Stomach (tissue), 7 donors: Measurements from ENCODE around the gene TMED10.

DNA sequence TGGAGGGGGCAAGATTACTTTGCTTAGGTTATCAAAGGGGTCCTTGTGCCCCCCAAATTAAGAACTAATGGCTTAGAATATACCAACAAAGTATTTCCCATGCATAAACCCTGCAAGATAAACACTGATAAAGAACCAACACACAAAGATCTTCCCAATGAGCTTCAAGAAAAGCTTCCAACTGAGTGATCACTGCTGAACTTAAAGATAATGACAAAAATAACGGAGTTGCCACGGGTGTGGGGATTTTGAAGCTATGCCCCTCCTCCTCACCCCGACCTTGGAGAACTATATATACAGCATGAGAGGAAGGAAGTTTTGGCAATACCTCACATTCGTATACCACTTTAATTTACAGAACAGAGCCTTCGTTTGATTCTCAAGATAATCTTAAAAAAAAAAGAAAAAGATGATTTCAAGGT is 824 bp downstream of the NEK9 start:
- PRO-cap, result no peak
- RAMPAGE, long total RNA, 5 experiments, result no peak in any of the 5 experiments
- RRBS, result no CpG with 5 or more reads among the region's 5 CpGs

GRCh38 chr14:75175844-75176742 is at the start of gene TMED10:
Gene TMED10, minus strand, starts transcription at chr14:75176612.
- PRO-cap, result bidirectional peak, plus-strand start at chr14:75176193, minus-strand start at chr14:75176122; unidirectional peak, minus-strand start at chr14:75176612
- RAMPAGE, long total RNA, 5 experiments, result start-site peak on the minus strand in 5 of 5 experiments, at chr14:75176472-75176637 at its widest, 26 to 4,513 reads per replicate
- RRBS, result 2% methylated on average over 13 of the region's 57 CpGs

GRCh38 chr14:75204018-75204651 is 27.7 kb upstream of the TMED10 start:
- PRO-cap, result no peak
- RAMPAGE, long total RNA, 5 experiments, result no peak in any of the 5 experiments
- RRBS, result no CpG with 5 or more reads among the region's 5 CpGs

- PRO-cap, result unidirectional peak, minus-strand start at chr14:75224006
- RAMPAGE, long total RNA, 5 experiments, result no peak in any of the 5 experiments
- RRBS, result no CpG with 5 or more reads among the region's 5 CpGs
Observed at GRCh38 chr14:75223649-75224176, 47.3 kb upstream of the TMED10 start.

DNA sequence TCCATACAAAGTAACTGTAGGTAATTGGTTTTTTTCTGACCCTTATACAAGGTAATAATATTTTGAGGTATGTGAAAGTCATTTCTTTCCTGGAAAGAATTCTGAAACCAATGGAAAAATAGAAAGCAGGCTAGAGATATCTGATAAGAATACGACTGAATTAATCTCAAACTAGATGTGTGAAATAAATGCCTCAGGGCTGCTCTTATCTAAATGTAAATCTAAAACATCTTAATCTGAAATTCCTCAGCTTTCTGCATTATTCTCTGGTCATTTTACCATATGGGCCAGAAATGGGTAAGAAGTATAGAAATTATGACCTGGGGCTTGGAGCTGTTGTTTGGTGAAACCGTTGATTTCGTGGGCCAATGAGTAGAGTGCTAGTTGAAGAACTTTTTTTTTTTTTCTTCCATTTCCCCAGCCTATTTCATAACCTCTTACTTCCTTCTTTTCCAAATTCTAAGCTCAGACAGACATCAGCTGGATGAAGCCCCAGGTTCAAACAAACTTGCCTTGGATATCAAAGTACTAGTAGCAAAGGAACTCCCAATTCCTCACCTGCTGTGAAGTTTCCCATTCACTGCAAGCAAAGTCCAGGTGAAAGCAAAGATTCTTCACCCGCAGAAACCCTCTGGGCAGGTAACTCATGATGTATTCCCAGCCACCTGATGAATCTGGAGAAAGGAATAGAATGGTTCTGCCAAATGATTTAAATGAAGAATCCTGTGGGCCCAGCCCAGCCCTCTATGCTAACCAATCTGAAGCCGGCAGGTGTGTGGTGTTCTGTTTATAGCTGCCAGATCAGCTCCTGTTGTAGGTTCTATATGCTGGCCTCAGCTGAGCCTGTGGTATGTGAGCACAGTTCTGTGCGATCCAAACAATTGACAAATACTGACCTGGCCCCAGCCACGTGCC is 9.7 kb upstream of the FOS start:
- PRO-cap, result unidirectional peak, plus-strand start at position 472 of the sequence
- RAMPAGE, long total RNA, 5 experiments, result no peak in any of the 5 experiments
- RRBS, result no CpG with 5 or more reads among the region's 7 CpGs

- PRO-cap, result bidirectional peak, plus-strand start at chr14:75282307, minus-strand start at chr14:75282254
- RAMPAGE, long total RNA, 5 experiments, result no peak in any of the 5 experiments
- RRBS, result no CpG with 5 or more reads among the region's 7 CpGs
Observed at GRCh38 chr14:75281751-75282672, 3.4 kb downstream of the FOS start.

- PRO-cap, result bidirectional peak, plus-strand start at chr14:75315315, minus-strand start at chr14:75315195
- RAMPAGE, long total RNA, 5 experiments, result no peak in any of the 5 experiments
- RRBS, result no CpG with 5 or more reads among the region's 4 CpGs
Observed at GRCh38 chr14:75315130-75315540, 36.5 kb downstream of the FOS start.

GRCh38 chr14:75341440-75342012 is 62.9 kb downstream of the FOS start:
- PRO-cap, result no peak
- RAMPAGE, long total RNA, 5 experiments, result no peak in any of the 5 experiments

GRCh38 chr14:75899751-75900035 is 82.1 kb downstream of the TGFB3 start:
- PRO-cap, result no peak
- RAMPAGE, long total RNA, 5 experiments, result no peak in any of the 5 experiments
- RRBS, result no CpG with 5 or more reads among the region's 1 CpG

DNA sequence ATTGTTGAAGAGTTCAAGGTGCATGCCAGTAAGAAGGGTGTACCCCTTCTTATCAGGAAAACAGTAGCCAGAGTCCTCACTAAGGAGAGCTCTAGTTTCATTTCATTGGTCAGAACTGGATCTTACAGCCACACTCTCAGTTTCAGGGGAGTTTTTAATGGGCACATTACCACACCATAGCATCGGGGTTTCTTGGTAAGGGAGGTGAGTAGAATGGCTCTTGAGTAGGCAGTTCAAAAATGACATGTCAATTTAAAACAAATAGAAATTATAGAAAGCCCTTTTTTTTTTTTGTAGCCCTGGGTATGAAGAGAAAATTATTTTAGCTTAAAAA is 8.2 kb downstream of the IFT43 start:
- PRO-cap, result no peak
- RAMPAGE, long total RNA, 5 experiments, result no peak in any of the 5 experiments
- RRBS, result no CpG with 5 or more reads among the region's 1 CpG

DNA sequence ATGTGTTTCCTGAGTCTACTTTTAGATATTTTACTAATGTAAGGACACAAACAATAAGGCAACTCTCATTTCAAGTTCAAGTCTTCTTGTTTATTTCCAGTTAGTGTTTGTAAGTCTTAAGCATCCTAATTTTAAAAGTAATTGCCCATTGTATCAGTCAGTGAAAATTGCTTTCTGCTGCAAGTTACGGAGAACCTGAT is 100.4 kb downstream of the ESRRB start:
- PRO-cap, result no peak
- RAMPAGE, long total RNA, 5 experiments, result no peak in any of the 5 experiments
- RRBS, result no CpG with 5 or more reads among the region's 1 CpG

DNA sequence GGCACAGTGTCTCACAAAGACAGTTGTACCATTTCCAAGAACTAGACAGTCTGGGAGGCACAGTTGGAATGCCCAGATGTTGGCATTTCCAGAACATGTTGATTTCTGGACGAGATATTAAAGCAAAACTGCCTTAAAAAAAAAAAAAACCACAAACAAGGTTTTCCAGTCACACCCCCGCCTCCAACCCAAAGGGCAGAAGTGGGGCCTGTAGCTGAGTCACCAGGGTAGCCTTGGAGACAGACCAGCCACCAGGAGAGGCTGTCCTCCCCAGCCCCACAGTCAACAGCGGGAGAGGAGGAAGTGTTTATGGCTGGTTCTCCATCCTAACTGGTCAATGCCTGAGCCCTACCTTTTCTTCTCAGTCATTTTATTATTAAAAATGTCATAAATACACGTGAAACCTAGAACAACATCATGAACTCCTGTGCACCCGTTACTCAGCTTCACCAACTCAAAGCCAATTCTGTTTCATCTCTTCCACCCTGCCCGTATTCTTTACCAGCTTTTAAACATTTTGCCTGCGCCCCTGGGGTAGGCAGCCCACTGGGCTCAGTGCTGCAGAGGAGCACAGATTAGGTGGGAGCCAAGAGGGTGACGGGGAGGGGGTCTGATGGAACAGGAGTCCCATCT is 12.3 kb downstream of the VASH1 start:
- PRO-cap, result no peak
- RAMPAGE, long total RNA, 5 experiments, result no peak in any of the 5 experiments
- RRBS, result no CpG with 5 or more reads among the region's 8 CpGs

- PRO-cap, result bidirectional peak, plus-strand start at chr14:76918979, minus-strand start at chr14:76918654
- RAMPAGE, long total RNA, 5 experiments, result no peak in any of the 5 experiments
- RRBS, result no CpG with 5 or more reads among the region's 19 CpGs
Observed at GRCh38 chr14:76917456-76918780, 91.7 kb downstream of the LRRC74A start.

DNA sequence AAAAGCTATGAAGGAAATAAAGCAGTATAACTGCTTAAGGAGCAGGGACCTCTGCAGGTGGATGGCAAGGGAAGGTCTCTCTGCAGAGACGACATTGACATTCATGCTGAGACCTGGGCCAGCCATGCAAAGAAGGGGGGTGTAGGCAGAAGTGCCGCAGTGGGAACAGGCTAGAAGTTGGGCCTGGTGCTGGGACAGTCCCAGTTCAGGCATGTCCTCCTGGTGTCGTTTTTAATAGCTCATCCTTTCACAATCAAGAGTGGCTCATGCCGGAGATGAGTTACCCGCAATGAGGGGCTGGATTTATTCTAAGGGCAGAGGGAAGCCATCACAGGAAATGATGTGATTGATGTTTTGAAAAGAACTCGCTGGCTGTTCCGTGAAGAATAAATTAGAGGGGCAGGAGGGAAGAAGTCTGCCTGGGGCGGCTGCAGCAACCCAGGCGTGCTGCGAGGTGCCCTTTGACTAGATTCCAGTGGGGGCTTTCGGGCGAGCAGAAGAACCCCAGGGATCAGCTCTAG is 72.6 kb downstream of the IRF2BPL start:
- PRO-cap, result no peak
- RAMPAGE, long total RNA, 5 experiments, result no peak in any of the 5 experiments
- RRBS, result no CpG with 5 or more reads among the region's 12 CpGs

DNA sequence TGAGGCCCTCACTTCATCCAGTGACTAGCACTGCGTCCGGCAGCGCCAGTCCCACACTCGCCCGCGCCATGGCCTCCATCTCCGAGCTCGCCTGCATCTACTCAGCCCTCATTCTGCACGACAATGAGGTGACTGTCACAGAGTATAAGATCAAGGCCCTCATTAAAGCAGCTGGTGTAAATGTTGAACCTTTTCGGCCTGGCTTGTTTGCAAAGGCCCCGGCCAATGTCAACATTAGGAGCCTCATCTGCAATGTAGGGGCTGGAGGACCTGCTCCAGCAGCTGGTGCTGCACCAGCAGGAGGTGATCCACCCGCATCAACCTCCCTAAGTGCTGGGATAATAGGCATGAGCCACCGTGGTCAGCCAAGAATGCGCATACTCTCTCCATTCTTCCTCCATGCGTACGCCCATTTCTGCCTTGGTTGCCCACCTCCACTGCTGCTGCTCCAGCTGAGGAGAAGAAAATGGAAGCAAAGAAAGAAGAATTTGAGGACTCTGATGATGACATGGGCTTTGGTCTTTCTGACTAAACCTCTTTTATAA is 59.8 kb downstream of the IRF2BPL start:
- PRO-cap, result no peak
- RAMPAGE, long total RNA, 5 experiments, result no peak in any of the 5 experiments
- RRBS, result no CpG with 5 or more reads among the region's 16 CpGs

DNA sequence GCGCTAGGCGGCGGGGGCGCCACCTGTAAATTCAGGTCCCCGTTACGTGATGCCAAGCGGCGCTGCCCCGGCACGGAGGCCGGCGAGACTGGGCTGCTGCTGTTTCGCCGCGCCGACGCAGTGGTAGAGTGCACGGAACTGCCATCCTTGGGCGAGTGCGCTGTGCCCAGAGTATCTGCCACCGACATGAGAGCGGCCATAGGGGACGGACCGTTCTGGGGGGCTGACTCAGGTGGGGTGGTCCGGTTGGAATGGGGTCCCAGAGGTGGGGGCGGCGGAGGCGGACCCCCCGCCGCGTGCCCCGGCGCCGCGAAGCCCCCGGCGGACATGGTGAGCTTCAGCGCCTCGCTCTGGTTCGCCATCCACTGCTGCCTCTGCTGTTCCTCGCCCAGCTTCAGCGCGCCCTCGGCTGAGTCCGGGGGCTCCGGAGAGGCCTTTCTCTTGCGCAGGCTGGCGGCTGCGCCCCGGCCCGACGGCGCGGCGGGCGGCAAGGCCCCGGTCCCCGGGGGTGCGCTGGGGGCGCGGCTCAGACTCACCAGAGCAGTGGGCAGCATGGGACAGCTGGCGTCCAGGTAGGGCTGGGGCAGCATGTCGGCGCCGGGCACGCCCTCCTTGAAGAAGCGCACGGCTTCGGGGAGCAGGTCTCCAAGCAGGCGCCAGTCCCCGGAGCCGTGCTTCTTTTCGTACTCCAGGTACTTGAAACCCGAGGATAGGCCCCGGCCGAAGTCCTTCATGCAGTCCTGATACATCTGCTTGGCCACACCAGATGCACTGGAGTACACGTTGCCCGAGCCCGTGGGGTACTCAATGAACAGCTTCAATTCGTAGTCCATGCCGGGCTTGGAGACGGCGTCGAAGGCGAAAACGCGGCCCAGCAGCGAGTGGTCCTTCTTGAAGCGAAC is 2.5 kb downstream of the IRF2BPL start:
- PRO-cap, result bidirectional peak, plus-strand start at position 543 of the sequence, minus-strand start at position 373 of the sequence
- RAMPAGE, long total RNA, 5 experiments, result start-site peak on the minus strand in 2 of 5 experiments, centred at positions 123 to 446 of the sequence, 16 to 24 reads per replicate
- RRBS, result 22% methylated on average over 49 of the region's 89 CpGs

DNA sequence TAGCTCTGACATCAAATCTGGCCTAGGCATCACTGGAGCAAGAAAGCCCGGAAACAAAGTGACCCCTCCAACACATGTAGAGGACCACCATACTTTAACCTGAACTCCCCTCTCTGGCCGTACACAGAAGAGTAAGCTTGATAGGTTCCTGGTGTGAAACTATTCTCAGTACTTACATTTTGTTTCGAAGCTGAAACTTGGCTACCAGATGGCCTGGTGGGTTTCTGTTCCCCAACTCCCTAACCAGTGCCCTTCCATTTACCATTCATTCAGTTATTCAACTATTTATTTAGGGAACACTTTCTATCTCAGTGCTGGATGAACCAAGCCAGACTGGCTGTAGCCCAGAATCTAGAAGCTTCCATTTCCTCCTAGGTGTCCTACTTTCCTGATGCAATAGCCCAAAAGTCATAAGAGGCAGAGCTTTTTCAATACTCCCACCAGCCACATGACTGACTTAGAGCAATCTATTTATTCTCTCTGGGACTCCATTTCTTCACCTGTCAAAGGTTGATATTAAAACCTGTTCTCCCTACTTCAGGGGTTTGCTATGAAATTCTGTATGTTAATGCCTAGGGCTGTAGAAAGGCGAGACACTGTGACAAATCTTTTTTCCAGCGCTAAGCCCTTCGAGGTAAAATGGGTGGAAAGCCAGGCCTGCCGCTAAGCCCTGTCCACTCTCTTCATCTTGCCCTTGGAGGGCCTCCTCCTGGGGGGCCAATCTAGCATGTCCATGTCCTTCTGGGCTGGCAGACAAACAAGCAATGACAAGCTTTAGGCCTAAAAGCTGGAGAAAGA is 8.1 kb upstream of the IRF2BPL start:
- PRO-cap, result no peak
- RAMPAGE, long total RNA, 5 experiments, result no peak in any of the 5 experiments
- RRBS, result no CpG with 5 or more reads among the region's 7 CpGs

DNA sequence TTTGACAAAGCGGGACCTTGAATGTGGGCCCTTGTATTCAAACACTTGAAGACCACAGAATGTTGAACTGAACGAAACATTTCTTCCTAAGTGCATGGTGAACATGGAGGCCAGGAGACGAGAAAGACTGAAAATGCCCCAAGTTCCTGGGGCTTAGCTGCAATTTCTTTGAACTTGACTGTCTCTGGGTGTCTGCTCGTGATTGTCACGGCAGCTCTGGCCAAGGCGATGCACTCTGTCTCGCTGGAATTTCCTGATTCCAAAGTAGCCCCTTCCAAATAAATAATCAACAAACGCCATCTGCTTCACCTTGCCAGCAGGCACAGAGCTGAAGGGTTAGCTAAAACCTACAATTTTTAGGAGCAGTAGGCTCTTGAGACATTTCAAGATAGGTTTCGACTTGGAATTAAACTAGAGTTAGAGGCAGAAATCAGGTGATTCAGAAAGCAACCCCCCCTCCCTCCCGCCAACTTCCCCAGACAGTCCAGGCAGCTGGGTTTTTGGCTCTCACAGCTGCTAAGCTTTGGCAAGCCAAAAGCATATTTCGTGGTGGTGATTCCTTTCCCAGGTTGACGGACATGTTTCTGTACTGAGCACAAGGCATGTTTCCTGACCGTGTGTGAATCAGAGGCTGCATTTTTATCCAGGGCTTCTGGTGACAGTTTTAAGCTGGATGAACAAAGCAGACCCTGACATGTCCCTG is 13.5 kb upstream of the IRF2BPL start:
- PRO-cap, result no peak
- RAMPAGE, long total RNA, 5 experiments, result no peak in any of the 5 experiments
- RRBS, result no CpG with 5 or more reads among the region's 13 CpGs

DNA sequence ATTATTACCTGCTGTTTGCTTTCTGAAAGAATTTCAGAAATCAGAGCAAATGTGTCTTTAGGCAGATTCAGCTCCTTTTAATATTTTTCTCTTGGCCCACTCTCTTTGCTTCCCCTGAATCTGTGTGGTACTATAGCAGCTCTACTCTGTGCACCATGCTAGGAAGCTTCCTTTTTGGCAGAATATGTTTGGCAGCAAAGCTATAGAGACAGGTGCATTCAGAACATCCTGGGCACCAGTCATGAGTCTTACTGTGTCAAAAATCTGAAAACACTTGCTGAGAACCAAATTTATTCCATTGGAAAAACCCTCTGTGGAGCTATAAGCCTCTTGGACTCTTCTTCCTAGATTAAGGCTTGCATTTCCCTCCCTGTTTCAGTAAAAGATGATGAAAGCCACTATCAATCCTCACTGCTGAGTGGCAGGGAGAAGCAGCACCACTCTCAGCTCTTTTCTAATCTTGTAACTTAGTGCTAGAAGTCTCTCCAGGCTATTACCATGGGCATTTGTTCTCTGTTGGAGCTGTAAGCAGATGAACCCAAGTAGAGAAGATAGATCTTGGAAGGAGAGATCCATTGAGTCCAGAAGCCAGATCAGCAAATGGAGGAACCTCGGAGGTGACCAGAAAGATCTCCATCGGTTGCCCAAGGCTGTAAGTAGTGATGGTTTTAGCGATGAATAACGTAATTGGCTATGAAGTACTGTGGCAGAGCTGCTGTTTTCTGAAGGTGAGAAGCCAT is 18.3 kb downstream of the CIPC start:
- PRO-cap, result no peak
- RAMPAGE, long total RNA, 5 experiments, result no peak in any of the 5 experiments
- RRBS, result no CpG with 5 or more reads among the region's 4 CpGs

- PRO-cap, result bidirectional peak, plus-strand start at chr14:77321401, minus-strand start at chr14:77321322
- RAMPAGE, long total RNA, 5 experiments, result no peak in any of the 5 experiments
- RRBS, result 2% methylated on average over 6 of the region's 9 CpGs
Observed at GRCh38 chr14:77321348-77321469, 373 bp downstream of the GSTZ1 start.